Temporal lobe (tissue), 2 donors: ENCODE data around the gene SFSWAP.

DNA sequence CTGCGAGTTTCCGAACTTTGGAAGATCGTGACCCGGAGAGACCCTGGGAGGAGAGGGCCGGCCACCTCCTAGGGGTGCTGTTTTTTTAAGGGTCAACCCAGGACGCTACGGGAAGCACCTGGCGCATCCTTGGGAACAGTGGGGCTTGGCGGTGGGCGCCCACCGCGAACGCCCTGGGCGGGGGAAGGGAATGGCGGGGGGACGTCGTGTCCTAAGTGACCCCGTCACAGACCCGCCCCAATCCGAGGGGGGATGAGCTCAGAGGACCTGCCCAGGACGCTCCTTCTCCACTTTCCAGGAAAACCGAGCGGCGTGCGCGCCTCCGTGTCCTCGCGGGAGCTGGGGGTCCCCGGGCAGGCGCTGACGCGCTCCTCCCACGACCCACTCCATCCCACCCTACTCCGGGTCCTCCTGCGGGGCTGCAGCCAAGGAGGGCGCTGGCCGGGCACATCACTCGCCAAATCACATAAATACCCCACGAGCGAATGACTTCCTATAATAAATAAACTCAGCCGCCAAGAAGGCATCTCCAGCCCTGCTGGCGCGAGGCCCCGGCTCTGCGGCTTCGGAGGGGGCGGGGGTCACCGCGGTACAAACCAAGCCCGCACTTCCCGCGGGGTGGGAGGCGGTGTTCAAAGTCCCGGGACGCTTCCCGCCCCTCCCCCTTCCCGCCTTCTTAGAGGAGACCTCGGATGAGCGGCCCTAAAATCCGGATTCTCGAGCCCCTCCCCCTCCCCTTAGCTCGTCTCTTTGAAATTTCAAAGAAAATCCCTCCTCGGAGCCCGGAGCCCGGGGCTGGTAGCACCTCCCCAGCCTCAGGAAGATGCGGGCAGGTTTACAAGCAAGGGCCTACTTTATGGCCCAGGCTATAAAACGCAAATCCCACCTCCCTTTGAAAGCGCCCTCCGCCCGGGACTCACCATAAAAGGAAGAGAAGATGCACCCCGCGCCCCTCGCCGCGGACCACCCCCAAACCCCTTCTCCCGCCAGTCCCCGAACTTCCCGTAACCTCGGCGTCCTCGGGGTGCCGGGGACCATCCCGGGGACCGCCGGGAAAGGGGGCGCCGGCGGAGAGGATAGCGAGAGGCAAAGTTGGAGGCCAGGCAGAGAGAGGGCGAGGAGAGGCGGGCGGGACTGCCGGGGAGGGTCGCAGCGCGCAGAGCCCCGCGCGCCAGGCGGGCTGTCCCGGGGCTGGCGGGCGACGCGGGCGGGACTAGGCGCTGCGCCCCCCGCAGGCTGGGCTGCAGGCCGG is 796 bp upstream of the FZD10 start:
- RAMPAGE, long total RNA: no peak

DNA sequence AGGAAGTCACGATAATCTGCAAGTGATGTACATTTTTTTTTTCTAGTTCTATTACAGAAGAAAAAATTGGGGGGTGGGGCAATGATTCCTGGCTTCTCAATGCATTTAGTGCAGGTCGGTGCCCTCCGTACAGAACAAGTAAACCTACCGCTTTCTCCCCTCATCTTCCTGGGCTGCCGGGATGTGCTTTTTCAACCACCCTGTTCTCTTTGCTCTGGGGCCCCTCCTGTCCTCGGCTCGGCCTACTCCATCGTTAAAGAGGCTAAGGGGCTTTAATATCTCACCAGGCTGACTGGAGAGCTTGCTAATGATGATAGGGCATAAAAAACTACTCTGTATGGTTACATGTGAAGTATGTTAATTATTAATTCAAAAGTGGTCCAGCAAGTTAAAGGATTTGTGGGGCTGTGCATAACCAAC is 83.7 kb downstream of the RIMBP2 start:
- RAMPAGE, long total RNA: no peak

- RAMPAGE, long total RNA: no peak
Observed at GRCh38 chr12:130801119-130801357, 38.0 kb downstream of the STX2 start.

GRCh38 chr12:130827423-130827772 is 11.7 kb downstream of the STX2 start:
- RAMPAGE, long total RNA: no peak

DNA sequence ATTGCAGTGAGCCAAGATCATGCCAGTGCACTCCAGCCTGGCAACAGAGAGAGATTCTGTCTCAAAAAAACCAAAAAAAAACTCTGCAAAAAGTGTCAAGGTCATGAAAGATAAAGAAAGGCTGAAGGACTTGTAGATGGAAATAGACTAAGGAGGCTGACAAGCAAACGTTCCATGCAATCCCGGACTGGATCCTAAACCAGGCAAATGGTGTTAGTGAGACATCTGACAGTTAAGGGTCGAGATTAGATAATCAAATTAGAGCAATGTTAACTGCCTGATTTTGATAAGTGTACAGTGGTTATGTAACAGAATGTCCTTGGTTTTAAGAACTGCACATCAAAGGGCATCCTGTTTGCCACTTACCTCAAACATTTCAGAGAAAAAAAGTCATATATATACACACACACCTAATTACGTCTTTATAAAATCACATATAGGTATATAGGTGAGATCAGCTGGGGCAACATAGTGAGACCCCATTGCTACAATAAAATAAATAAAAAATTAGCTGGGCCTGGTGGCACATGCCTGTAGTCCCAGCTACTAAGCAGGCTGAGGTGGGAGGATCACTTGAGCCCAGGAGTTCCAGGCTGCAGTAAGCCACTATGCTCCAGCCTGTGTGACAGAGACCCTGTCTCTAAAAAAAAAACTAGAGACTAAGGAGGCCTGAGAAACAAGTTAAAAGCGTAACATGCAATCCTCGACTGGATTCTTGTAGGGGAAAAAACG is 3.3 kb upstream of the RAN start:
- RAMPAGE, long total RNA: no peak

- RAMPAGE, long total RNA: no peak
Observed at GRCh38 chr12:130916117-130916529, 37.6 kb upstream of the ADGRD1 start.

GRCh38 chr12:130955274-130955629 is 1.5 kb downstream of the ADGRD1 start:
- RAMPAGE, long total RNA: no peak

- RAMPAGE, long total RNA: no peak
Observed at GRCh38 chr12:131057642-131058107, 104.0 kb downstream of the ADGRD1 start.

DNA sequence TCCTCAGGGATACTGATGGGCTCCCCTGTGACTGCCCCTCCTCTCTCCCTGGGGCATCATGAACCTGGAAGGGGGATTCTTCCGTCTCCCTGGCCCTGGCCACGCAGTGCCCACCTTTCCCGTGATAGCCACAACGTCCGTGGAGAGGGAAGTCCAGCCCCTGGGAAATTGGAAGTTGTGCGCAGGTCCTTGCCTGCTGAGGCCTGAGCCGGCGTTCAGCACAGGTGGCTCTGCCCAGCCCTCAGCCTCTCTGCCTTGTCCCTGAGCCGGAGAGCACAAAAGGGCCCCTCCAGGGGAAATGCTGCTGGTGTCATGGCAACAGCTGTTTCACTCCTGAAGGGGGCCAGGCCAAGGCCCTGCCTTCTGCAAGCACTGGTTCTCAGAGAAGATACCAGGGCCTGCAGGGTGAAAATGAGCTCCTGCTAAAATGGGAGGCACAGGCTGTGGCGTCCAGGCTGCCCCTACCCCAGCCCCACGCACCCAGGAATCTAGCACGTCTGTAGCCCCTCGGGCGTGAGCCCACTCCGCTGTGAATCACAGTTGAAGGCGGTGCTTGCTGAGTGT is 149.3 kb downstream of the ADGRD1 start:
- RAMPAGE, long total RNA: no peak

- RAMPAGE, long total RNA: no peak
Observed at GRCh38 chr12:131434354-131435220, 276.3 kb upstream of the SFSWAP start.

DNA sequence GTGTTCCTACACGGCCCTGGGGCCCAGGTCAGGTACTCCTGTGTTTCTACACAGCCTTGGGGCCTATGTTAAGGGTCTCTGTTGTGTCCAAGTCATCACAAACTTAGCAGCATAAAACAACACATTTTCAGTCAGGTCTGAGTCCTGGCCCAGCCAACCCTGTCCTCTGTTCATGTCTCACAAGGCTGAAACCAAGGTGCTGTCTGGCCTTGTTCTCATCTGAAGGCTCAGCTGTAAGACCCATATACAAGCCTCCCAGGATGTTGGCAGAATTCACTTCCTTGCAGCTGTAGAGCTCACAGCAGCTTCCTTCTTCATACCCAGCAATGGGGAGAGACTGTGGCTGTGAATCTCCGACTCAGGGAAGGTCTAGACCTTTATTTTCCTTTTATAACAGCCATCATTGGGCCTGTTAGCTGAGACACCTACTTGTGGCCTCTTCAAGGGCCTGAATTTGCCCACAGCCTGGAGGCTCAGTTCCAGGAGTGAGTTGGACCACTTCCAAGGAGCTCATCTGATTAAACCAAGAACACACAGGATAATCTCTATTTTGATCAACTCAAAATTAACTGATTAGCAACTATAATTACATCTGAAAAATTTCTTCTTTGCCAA is 107.4 kb upstream of the SFSWAP start:
- RAMPAGE, long total RNA: no peak

GRCh38 chr12:131671292-131671720 is 39.6 kb upstream of the SFSWAP start:
- RAMPAGE, long total RNA: no peak

DNA sequence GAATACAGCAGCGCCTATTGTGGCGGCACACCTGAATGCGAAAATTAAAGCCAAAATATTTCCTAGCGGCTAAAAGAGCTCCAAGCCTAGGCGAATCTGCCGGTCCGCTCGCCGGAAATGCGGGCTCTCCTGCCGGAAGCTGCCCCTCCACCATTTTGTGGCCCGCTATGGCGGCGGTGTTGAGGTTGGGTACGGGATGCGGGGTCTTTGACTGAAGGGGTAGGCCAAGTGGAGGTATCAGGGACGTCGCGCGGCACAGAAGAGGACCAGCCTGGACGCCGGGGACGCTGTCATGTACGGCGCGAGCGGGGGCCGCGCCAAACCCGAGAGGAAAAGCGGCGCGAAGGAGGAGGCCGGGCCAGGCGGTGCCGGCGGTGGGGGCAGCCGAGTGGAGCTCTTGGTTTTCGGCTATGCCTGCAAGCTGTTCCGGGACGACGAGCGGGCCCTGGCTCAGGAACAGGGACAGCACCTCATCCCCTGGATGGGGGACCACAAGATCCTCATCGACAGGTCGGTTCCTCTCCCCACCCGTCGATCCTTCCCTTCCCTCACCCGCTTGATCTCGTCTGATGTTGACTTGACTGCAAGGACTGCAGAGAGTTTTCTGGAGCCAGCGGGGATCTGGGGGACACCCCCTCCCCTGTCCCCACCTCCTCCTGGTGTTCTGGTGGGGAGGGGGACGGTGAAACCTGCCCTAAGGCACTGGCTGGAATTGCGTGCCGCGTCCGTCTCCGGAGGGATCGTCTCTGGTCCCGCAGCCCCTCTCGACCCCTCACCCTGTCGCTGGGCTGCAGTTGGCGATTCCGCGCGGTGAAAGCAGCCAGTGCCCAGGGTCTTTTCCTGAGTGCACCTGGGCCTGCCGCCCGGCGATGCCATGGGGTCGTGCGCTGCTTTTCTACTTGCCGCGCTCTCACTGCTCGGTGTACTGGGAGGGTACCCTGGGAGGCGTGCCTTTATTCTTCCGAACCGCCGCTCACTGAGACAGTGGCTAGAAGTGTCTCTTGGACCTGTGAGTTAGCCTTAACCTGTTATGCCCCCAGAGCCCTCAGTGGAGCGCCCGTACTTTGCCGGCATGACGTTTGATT is at the start of gene SFSWAP:
Gene SFSWAP, plus strand, starts transcription at position 153 of the 1,085 bp plus-strand sequence.
- RAMPAGE, long total RNA: start-site peak on the plus strand centred at position 164 of the sequence, 14 bp wide, 73 and 38 reads in 2 replicates

GRCh38 chr12:131756361-131756699 is 45.4 kb downstream of the SFSWAP start:
- RAMPAGE, long total RNA: no peak

- RAMPAGE, long total RNA: no peak
Observed at GRCh38 chr12:131797152-131797789, 30.9 kb upstream of the MMP17 start.

- RAMPAGE, long total RNA: no peak
Observed at GRCh38 chr12:131872227-131872622, 22.2 kb upstream of the ULK1 start.

DNA sequence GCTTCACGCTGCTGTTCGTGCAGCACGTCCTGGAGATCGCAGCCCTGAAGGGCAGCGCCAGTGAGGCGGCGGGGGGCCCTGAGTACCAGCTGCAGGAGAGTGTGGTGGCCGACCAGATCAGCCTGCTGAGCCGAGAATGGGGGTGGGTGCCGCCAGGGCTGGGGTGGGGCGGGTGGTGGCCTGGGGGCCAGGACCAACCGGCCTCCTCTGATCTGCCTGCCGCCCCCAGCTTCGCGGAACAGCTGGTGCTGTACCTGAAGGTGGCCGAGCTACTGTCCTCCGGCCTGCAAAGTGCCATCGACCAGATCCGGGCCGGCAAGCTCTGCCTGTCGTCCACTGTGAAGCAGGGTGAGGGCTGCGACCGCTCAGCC is 9.8 kb upstream of the PUS1 start:
- RAMPAGE, long total RNA: no peak

GRCh38 chr12:131932045-131933101 is 3.3 kb downstream of the PUS1 start:
- RAMPAGE, long total RNA: no peak

DNA sequence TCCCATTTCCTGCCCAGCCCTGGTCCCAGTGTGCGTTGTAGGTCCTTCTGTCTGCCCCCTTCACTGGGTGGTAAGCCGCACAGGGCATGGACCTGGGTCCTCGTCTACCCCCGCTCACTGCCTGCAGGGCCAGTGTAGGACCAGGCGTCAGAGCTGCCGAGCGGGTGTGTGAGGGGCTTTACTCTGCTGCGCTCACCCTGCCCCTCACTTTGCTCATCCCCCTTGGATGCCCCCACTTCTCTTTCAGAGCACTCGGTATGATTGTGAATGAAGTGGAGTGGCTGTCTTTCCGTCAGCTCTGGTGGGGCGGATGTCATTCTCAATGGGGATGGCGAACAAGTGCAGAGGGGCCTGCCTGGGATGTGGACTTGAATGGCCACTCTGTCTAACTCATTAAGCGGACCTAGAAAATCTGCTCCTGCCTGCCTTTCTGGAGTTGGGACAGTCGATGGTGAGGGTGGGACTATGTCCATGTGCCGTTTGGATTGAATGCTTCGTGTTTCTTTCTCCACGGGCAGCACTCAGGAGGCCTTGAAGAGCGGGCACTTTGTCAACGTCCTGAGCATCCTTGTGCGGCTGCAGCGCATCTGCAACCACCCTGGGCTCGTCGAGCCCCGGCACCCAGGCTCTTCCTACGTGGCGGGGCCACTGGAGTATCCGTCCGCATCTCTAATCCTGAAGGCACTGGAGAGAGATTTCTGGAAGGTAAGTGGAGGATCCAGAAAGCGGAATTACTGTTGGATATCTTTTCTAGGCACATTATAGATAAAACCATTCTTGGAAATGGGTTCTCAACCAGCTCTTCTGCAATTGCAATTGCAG is 67.5 kb downstream of the EP400 start:
- RAMPAGE, long total RNA: no peak

GRCh38 chr12:132078240-132078957 is 65.7 kb downstream of the DDX51 start:
- RAMPAGE, long total RNA: no peak